Panc1 (cell line): ENCODE measurements around a stretch of chr12.

GRCh38 chr12:109721213-109721865 lies 7.7 kb downstream of the FAM222A start:
- RRBS, 2 experiments = no CpG with 5 or more reads among the region's 12 CpGs

- RRBS, 2 experiments = no CpG with 5 or more reads among the region's 10 CpGs
These were observed 9.0 kb downstream of the FAM222A start for GRCh38 chr12:109722605-109723132.

DNA sequence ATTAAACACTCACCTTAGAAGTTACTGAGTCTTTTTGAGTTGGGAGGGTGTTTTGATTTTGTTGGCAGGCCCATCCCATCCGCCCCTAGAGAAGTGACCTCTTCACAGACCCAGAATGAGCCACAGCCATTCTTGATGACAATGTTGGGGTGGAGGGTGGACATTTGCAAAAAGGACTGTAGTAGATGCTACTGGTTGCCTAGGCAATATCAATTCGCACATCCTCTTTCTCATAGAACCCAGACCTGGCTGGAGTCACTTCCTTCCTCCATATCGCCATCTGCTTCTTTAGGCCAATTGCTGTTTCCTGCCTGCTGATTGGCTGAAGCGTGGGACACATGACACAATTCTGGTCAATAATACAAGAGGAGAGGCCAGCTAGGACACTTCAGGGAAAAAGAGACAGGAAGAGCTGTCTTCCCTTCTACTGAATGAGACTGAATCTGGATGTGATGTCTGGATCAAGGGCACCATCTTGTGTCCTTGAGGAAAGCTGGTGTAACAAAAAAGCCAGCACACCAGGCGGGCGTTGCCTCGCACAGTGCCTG lies 53.9 kb downstream of the TRPV4 start:
- RRBS, 2 experiments = no CpG with 5 or more reads among the region's 7 CpGs

- RRBS, 2 experiments = 97% methylated on average over 3 of the region's 6 CpGs; no CpG with 5 or more reads in 1 of the 2 experiments
These were observed 22.8 kb downstream of the GLTP start for GRCh38 chr12:109857497-109857934.

- RRBS, 2 experiments = no CpG with 5 or more reads among the region's 7 CpGs
These were observed 28.6 kb downstream of the GIT2 start for GRCh38 chr12:109967418-109968021.

DNA sequence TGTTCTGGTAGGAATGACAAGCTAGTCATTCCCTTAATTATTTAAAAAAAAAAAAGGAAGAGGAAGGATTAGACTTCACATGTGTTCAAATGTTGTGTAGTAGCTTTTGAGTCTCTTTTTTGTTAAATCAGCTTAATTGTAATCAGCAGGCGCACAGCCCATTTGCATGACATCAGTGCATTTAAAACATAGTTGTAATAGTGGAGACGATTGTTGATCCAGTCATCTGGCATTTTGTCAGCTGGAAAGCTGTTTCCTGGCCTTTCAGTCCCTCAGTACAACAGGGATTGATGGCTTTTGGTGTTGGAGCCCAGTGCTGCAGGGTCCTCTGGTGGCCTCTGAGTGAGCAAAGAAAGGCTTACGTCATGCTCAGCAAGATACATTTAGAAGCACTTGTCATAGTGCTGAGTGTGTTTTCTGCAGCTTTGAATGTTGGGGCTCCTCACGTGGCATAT lies 23.9 kb downstream of the C12orf76 start:
- RRBS, 2 experiments = no CpG with 5 or more reads among the region's 4 CpGs

- RRBS, 2 experiments = no CpG with 5 or more reads among the region's 4 CpGs
These were observed 9.7 kb upstream of the IFT81 start for GRCh38 chr12:110114409-110114932.

DNA sequence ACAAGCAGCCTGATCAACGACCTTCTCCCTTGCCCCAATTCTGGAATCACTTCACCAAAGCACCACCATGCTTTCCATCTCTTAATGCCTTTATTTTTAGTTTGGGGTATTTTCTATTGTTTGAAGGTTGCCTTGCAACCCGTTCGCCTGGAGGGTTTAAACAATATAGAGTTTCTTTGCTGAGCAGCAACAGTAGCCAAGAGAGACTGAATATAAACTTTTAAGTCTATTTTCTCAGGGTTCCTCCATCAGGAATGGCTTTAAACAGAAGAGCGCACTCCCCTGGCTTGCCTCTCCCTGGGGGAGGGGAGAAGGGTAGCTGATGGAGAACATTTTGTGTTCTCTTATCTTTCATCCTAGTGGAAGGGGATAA lies 34.6 kb upstream of the ATP2A2 start:
- RRBS, 2 experiments = no CpG with 5 or more reads among the region's 4 CpGs

DNA sequence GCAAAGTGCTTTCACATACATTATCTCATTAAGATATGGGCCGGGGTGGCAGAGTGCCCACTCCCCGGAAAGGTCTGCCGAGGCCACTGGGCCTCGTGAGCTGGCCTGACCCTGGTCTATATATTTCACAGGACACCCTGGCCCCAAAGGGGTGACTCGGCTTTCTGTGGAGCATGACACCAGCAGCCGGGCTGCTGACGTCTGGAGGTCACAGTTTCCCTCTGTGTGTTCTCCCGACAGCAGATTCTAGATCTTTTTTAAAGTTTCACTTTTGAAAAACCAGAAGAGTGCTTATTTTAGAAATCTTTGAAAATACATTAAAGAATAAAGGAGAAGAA lies 27.8 kb upstream of the ATP2A2 start:
- RRBS, 2 experiments = 63% methylated on average over 5 of the region's 8 CpGs; no CpG with 5 or more reads in 1 of the 2 experiments

- RRBS, 2 experiments = no CpG with 5 or more reads among the region's 9 CpGs
These were observed 14.0 kb upstream of the ATP2A2 start for GRCh38 chr12:110266812-110267618.

- RRBS, 2 experiments = 1 to 5% methylated on average over 12 to 21 of the region's 77 CpGs
These were observed 683 bp upstream of the ATP2A2 start for GRCh38 chr12:110279962-110281165.

GRCh38 chr12:110282925-110284216 lies 2.3 kb downstream of the ATP2A2 start:
- RRBS, 2 experiments = no CpG with 5 or more reads among the region's 8 CpGs

DNA sequence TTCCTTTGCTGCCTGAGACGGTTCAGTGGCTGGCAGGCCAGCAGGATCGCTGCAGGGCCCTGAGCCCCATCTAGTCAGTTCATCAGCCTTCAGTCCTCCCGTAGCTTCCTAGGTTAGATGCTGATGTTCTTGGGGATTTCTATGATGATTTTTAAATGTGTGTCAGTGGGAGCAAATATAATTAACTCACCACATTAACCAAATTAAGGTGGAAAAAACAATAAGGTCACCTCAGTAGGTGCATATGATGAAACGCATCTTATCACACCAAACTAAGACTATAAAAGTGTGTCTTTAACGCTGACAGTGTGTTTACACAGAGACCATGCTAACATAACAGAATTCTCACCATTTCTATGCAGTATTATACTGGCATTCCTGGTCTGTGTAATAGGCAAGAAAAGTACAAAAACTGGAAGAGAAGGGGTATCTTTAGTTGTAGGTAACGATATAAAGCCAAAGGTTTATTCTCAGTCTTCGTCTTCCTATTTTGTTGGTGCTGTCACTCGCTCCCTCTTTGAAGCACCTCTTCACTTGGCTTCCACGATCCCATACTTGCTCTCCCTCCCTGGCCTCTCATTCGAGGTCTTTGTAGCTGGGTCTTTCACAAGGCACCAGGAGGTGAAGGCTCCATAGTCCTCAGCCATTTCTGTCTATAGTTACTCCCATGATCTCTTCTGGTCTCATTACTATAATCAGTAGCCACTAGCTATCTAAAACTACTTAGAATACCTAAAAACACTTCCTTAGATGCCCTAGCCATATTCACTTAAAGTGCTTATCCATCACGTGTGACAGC lies 56.7 kb downstream of the ATP2A2 start:
- RRBS, 2 experiments = no CpG with 5 or more reads among the region's 11 CpGs

- RRBS, 2 experiments = no CpG with 5 or more reads among the region's 14 CpGs
These were observed 57.1 kb downstream of the ANAPC7 start for GRCh38 chr12:110346130-110347038.

GRCh38 chr12:110535795-110536527 lies 33.8 kb downstream of the RAD9B start:
- RRBS, 2 experiments = no CpG with 5 or more reads among the region's 6 CpGs

DNA sequence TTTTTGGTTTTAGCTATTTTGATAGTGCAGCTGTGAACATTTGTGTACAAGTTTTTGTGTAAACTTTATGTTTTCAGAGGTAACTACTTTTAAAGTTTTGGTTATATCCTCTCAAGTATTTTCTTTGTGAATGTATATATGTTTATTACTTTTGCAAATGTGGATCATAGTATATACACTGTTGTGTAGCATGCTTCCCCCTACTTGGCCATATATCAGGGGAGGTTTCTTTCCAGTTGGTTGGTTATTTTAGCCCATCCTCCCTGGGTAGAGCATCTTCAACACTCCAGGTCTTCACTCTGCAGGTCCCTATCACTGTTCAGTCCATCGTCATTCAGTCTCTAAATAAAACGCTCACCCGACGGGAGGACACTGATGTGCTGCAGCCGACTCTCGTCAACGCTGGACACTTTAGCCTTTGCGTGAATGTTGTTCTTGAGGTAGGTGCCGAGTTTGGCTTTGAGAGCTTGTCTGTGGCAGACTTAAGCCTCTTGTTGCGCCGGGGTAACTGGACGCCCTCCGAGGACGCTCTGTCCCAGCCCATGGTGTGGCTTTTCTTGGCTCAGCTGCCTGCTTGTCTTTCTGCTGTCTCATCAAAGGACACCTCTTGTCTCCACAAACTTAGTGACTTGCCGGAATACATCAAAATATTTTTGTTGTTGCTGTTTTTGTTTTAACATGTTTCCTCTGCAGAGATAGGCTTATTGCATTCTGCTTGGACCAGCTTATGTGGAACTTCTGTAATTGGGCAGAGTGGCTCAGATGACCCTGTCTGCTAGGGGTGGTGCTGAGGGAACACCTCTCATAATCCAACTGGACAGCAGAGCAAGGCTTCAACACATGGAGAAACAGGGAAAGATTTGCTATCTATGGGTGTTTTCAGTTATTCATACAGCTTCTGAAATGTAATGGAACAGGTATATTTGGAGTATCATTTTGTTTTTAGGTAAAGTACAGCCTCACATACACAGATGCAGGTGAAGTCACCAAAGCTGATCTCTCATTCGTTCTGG lies 26.5 kb downstream of the TCTN1 start:
- RRBS, 2 experiments = 80% methylated on average over 1 of the region's 16 CpGs; no CpG with 5 or more reads in 1 of the 2 experiments

- RRBS, 2 experiments = no CpG with 5 or more reads among the region's 4 CpGs
These were observed 4.2 kb downstream of the PPP1CC start for GRCh38 chr12:110738506-110738911.

- RRBS, 2 experiments = no CpG with 5 or more reads among the region's 4 CpGs
These were observed 33.7 kb upstream of the PPP1CC start for GRCh38 chr12:110776282-110776945.

DNA sequence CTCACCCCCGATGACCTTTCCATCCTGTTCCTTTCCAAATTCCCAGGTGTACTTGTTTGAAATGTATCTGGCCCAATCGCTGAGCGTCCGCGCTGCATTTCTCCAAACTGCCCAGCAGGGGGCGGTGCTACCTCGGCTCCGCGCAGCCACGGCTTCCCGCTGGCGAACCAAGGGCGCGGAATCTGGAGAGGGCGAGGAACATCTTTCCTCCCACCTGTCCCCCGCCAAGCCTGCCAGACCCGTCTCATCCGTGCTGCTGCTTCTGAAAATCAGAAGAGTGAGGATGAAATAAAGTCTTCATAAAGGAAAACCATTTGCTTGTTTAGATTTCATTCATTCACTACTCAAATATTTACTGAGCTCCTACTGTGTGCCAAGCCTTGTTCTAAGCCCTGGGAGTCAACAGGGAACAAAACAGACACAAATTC lies 16.8 kb upstream of the MYL2 start:
- RRBS, 2 experiments = no CpG with 5 or more reads among the region's 18 CpGs

DNA sequence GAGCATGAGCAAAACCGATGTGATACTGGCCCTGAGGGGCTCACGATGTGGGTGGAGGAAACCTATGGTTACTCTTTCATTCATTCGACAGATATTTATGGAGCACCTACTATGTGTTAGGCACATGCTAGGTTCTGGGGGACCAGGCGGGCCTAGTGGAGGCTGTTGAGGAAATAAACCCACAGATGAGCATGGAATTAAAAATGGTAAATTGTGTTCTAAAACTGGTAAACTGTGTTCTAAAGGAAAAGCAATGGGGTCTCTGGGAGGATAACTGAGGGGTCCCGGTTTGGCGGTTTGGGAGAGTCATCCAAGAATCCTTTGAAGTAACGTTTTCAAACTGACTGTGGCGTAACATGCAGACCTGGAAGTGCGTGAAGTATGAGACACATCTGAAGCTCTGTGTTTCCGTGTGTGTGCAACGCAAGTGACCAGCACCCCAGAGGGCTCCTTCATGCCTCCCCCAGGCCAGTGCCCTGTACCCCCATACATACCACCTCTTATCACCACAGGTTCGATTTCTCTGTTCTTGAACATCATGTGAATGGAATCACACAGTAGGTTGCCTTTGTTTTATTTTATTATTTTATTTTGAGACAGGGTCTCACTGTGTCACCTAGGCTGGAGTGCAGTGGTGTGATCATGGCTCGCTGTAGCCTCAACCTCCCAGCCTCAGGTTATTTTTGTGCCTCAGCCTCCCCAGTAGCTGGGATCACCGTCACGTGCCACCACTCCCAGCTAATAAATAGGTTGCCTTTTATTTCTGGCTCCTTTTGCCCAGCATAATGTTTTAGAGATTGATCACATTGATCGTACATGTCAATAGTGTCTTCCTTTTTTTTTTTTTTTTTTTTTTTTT lies 15.1 kb downstream of the SH2B3 start:
- RRBS, 2 experiments = no CpG with 5 or more reads among the region's 16 CpGs